Smooth muscle cell (in vitro differentiated cells): ENCODE measurements around the genes ZRANB3 and MCM6.

DNA sequence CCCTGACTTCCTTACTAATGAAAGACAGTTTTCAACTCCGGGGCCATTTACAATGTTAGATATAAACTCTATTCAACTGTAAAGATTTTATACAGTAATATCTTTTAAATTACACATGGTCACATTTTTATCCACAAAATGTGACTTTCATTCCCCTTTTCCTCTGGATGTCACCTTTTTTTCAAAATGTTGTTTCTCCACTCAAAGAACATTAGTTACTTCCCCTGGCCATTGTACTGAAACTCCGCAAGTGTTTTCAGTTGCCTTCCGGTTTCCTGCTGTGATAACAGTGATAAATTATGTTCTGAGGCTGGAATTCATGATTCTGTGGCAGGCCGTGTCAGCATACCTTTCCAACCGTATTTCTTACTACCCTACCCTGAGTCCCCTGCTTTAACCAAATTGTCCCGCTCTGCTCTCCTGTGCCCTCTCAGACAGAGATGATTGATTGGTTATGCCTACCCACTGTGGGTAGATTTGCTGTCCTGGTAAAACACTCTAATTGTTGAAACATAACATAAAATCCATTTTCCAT is 53.5 kb downstream of the MGAT5 start:
- RAMPAGE, long total RNA: no peak

GRCh38 chr2:134361499-134362067 is 107.7 kb downstream of the MGAT5 start:
- RAMPAGE, long total RNA: no peak

GRCh38 chr2:134823500-134823954 is 14.9 kb upstream of the ACMSD start:
- RAMPAGE, long total RNA: no peak

DNA sequence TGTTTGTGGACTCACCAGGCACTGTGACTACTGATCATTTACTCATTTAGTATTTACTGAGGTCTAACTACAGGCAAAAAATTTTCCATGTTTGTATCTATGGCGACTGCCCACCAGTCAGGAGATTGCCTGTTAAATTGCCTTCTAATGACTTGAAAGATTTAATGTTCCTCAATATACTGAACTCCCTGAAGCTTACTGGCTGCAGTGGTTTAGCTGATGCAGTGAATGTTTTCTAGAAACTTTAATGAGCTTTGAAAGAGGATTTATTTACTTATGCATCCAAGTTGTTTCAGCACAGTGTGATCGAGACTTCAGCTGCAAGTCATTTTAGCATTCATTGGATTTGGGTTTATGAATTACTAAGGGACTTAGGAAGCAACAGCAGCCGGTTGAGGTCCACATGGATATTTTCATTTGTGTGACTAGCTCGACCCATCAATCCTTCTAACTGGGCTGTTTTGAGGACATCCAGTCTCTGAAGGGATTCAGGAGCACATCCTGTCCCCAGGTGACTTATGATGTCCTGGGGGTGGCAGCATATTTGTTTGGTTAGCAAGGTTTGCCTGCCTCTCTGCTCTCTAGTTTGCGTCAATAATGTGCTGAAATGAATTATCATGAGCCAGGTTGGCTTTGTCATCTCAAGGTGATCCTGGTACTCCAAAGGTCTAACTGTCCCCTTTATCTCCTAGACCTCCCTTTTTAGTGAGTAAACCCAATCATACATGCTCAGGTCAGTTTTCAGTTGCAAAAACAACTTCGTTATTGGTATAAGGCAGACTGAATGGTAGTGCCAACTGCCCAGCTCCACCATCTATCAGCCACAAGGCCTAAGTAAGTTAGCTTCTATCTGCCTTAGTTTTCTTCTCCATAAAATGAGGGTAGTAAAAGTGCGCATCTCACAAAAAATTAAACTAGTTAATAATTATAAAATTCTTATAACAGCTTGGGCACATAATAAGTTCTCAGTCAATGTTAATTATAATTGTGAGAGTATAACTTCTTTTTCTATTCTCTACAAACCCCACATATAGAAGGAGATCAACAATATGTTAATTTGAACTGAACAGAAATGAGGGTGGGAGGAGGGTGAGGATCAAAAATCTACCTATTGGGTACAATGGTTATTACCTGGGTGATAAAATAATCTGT is 27.0 kb downstream of the ACMSD start:
- RAMPAGE, long total RNA: no peak

GRCh38 chr2:134956176-134956637 is 37.6 kb downstream of the CCNT2 start:
- RAMPAGE, long total RNA: no peak

- RAMPAGE, long total RNA: no peak
Measured at GRCh38 chr2:135056709-135057256, 4.7 kb downstream of the RAB3GAP1 start.

GRCh38 chr2:135074047-135074693 is 22.1 kb downstream of the RAB3GAP1 start:
- RAMPAGE, long total RNA: no peak

DNA sequence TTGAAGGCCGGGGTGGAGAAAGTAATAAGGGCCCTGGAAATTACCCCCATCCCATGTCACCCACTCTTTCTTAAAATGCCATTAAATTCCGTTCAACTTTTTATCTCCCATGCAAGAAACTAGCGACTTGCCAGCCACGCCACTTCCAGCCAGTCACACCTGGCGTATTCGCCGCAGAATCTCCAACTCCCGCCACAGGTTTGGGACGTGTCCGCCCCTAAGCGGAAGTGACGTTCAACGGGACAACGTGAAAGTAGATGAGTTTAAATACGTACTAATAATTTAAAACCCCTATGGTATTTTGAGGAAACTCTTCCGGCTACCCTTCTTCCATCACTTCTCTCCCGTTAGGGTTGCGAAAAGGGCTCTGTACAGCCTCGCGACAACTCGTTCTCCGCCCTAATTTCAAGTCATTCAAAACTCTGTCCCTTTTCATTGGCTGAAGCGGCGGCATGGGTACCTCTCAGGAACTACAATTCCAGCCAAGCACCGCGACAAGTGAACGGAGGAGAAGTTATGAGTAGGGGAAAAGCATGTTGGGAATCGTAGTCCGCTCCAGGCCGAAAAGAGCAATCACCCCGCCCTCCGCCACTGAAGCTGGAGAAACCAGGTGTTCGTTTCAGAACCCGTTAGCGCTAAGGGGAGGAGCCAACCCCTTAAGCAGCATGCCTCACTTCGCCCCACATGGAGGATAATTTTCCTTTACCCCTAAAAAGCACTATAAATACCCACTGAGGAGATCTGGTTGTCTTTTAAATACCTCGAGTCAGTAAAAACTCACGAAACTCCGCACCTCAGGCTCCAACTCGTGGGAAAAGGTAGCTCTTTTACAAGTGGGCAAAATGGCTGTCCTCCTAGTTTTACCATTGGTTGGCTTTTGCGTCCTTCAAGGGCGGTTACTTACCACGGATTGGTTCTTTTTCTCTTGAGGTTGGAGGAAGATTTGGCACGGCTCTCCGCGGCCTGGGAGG is at the start of gene ZRANB3:
ZRANB3 (minus strand) TSS at position 852 of the 971 bp plus-strand sequence.
- RAMPAGE, long total RNA: start-site peak on the minus strand centred at position 208 of the sequence, 49 bp wide, 38 and 38 reads in 2 replicates

DNA sequence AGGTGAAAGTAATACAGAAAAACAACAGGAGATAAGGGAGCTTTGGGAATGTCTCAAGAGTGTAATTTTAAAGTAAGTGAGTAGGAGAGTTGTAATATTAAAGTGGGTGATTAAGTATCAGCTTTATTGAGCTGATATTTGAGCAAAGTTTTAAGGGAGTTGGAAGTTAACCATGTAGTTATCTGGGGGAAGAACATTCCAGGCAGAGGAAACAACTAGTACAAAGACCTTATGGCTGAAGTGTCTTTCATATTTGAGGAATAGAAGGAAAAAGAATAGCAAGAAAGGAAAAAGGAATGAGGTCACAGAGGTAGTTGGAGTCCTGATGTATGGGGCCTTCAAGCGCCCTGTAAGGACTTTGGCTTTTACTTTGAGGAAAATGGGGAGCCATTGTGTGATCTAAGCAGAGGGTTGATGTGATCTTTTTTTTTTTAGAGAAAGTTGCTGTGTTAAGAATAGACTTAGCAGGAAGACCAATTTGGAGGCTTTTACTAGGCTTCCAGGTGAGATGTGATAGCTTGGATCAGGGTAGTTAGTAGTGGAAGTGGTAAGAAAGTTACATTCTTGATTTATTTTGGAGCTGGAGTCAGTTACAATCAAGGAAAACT is 4.9 kb downstream of the UBXN4 start:
- RAMPAGE, long total RNA: no peak

DNA sequence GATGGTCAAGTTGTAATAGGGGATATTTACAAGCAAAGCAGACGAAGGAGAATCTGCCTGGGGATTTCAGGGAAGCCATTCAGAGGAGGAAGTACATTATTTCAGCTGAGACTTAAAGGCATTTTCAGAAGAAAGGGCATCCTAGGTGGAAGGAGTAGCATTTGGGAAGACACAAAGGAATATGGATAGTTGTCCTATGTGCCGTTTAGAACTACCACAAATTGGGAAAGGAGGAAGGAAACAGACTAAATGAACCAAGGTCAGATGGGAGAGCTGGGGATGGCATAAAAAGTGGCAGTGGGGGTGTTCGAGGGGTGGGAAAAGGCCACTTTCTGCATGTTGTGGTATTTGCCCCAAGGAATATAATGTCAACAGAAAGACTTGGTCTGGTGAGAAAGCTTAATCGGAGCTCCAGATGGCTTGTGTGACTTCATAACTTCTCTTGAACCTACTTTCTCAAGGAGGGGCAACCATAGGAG is 45.8 kb downstream of the UBXN4 start:
- RAMPAGE, long total RNA: no peak

- RAMPAGE, long total RNA: start-site peak on the minus strand at chr2:135876396-135876430, 110 and 96 reads in 2 replicates
Measured at GRCh38 chr2:135876254-135876544, at the start of gene MCM6. TSS of gene MCM6 (minus strand) at chr2:135876443.

DNA sequence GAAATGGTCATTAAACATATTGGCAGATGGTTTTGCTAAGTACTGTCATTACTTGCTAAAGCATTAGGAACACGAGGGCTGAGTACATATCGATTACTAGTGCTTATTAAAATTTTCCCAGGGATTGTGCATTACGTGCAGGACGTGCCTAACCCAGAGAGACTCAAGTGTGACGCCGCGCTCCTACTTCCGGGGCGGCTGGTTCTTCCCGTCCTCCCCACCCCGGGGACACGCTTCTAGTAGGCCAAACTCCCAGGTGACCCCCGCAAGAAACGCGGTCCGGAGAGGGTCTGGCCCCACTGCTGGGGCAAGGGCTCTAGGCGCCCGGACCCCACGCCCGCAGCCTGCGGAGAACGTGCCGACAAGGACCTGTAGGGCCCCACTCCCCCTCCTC is 484 bp downstream of the DARS1 start:
- RAMPAGE, long total RNA: no peak

DNA sequence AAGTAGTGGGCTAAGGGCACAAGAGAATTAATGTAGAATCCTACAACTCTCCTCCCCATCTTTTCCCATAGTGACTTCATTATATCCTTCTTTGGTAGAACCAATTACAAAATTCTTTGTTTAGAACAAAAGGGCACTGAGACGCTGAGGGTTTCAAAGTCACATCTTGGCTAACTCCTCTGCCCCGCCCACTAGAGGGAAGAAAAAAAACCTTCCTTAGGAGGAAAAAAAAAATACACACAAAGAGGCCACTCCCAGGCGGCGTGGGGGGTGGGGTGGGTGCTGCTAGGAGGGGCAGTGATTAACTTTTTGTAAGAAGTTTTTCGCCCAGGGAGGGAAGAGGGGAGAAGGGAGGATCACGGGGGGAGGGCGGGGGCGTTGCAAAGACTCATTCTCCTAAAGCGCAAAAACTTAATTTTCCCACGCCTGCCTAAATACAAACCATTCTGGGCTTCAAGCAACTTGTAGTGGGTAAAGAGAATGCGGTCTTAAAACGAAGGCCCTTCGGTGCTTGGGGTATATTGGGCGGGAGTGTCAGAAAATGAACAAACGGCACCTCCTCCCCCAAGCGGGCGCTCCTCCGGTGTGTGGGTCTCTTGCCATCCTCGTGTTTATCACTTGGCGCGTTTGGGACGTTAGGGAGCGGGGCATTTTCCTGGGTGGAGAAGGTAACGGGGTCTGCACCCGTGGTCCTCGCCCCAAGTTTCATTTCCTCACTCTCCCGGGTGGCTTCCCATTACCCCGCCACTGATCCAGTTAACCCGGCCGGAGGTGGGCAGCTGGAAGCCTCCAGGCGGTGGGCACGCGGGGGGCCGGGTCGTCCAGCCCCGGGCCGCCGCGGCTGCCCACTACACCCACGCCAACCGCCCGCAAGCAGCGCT is 1.7 kb downstream of the CXCR4 start:
- RAMPAGE, long total RNA: no peak

- RAMPAGE, long total RNA: no peak
Measured at GRCh38 chr2:136206492-136207060, 88.6 kb upstream of the CXCR4 start.

DNA sequence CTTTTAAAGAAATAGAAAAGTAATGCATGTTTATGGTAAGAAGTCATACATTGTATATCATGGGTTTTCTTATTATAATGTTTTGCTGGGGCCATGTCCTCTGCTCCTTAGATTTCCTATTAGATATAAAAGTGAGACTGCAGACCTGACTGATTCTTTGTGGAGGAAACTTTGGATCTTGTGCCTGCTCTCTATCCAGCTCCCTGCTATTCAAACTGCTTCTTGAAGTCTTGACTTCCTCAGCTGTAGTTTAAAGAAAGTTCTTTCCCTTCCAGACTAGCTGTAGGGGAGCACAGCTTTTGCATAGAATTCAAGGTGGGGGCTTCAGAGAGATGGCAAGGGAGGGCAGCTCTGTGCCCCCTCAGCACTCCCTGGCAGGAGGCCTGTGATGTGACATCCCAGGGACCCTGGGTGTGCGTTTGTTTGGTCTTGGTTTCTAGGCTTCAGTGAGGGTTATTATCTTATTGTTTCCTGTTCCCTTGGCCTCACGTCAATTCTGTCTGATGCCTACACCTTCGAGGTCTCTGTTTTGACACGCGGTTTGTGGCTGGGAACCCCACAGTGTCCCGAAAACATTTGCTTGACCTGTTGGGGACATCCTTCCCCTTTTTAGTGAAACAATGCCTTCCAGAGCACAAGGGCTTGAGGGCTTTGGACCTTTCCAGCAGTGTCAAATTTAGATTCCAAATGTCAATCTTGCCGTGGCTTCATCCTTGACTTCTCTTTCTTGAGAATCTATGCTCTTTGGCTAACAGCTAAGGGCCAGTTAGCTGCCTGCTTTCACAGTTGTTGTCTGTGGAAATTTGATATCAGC is 107.9 kb upstream of the CXCR4 start:
- RAMPAGE, long total RNA: no peak

GRCh38 chr2:136238127-136239331 is 120.6 kb upstream of the CXCR4 start:
- RAMPAGE, long total RNA: no peak

- RAMPAGE, long total RNA: no peak
Measured at GRCh38 chr2:137921095-137921519, 43.2 kb upstream of the HNMT start.

DNA sequence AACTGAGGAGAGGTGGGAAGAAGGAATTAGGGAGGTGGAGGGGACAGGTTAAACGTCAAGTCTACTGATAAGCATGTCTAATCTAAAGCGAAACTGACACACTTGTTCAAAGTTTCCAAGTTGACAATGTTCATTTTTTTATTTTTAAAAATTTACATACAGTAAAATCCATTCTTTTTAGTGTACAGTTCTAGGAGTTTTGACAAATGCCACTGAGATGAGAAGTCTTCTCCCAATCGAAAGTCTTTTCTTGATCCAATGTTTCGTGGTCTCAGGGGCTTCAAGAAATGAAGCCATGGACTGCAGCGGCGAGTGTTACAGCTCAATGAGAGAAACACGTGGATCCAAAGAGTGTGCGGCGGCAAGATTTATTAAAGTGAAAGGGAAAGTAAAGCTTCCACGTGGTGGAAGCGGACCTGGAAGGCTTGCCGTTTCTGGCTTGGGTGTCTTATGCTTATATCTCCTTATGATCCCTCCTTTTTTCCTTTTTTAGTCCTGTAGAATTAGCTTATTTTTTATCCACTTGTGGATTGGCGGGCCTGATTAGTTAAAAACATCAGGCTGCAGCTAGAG is 11.9 kb upstream of the HNMT start:
- RAMPAGE, long total RNA: no peak

GRCh38 chr2:137968567-137969186 is 4.4 kb downstream of the HNMT start:
- RAMPAGE, long total RNA: no peak

DNA sequence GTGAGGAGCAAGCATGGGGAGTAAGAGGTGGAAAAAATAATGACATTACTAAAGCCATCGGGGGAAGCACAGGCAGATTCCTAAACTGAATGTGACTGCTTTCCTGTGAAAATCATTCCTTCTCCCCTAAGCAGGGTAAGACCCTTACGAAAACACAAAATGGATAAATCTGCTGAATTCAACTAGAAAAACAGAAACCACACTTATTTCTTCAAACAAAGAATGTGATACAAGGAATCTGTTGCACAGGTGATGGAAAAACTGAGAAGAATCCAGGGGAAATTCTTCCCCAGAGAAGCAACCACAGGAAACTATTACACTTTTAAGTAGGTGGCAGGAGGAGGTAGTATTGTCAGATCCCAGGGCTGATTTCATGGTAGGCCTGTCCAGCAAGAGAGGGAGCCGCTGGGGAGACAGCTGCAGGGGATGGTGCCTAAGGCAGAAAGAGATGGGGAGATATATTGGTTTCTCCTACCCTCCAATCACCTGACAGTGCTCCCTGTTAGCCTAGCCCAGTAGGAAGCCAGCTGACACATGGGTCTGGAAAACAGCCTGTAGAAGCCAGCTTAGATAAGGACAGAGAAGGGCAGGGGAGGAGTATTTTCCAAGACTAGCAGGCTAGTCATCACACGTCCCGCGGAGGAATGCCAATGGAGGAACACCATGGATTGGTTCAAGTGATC is 8.4 kb upstream of the SPOPL start:
- RAMPAGE, long total RNA: no peak